Aortic smooth muscle cell (primary cell): ENCODE data around the genes GATA1, OTUD5, GRIPAP1, PAGE1 and CENPVL2.

GRCh38 chrX:47555783-47556934, 4.8 kb upstream of the ARAF start:
- RRBS = 0% methylated on average over 2 of the region's 25 CpGs

GRCh38 chrX:47563969-47564436, 3.0 kb downstream of the ARAF start:
- RRBS = no CpG with 5 or more reads among the region's 5 CpGs

- RRBS = no CpG with 5 or more reads among the region's 1 CpG
Observed at GRCh38 chrX:47707679-47707986, 48.7 kb upstream of the UXT start.

- RRBS = no CpG with 5 or more reads among the region's 24 CpGs
Observed at GRCh38 chrX:48521263-48521762, 295 bp upstream of the EBP start.

DNA sequence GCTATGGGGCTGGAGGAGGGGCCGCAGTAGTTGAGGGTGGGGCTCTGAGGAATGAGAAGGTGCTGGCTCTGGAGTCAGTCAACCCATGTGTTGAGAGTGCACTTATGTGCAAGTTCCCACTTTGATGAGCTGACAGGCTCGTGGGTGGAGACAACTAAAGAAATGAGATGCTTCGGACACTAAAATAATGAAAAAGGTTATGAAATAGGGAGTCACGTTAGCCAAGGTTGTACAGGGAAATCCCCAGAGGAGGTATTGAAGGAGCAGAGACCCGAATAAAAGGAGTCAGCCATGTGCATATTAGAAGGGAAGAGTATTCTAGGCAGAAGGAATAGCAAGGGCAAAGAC, 648 bp downstream of the TBC1D25 start:
- RRBS = no CpG with 5 or more reads among the region's 5 CpGs

- RRBS = 0% methylated on average over 8 of the region's 61 CpGs
Observed at GRCh38 chrX:48736880-48738097, 24.3 kb upstream of the GLOD5 start.

DNA sequence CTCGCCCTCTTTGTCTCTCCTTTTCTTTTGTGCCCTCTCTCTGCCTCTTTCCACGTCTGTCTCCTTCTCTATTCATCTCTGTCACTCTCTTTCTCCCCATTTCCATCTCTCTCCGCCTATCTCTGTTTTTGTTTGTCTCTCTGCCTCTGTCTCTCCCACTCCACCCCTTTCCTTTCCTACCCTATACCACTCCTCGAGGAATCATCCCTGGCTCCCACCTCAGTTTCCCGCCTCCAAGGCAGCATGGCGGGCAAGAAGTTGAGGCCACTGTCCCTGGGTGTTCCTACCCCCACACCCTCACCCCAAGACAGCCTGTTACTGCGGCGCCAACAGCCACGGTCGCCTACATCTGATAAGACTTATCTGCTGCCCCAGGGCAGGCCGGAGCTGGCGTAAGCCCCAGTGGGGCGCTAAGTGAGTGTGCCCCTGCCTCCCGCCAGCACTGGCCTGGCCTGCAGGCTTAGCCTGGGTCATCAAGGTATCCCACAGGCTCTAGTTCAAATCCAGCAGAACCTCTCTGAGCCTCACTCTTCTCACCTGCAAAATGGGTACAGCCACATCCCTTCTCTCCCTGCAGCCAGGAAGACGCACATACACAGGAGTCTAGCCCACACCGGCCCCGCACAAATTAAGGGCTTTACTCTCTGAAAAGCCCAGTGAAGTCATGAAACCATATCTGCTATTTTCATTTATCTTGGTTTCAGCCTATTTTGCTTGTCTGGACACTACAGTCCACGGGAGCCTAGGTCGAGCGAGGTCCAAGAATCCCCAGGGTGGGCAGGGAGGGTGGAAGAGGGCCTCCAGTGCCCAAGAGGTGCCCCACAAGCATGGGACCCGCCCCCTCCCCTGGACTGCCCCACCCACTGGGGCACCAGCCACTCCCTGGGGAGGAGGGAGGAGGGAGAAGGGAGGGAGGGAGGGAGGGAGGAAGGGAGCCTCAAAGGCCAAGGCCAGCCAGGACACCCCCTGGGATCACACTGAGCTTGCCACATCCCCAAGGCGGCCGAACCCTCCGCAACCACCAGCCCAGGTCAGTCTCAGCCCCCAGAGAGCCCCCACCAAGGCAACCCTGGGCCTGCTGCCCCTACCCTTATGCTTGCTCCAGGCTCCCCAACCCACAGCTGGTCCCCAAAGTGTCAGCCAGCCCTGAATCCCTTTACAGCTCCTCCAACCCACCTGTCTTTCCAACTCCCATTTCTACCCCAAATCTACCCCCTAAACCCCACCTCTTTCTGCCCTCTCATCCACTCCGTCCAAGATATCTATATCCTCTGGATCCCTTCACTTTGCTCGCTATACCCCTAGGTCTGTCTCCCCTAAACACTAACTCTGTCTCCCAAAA, at the start of gene GATA1:
TSS of gene GATA1 (plus strand) at position 975 of the 1,342 bp plus-strand sequence.
- RRBS = no CpG with 5 or more reads among the region's 26 CpGs

DNA sequence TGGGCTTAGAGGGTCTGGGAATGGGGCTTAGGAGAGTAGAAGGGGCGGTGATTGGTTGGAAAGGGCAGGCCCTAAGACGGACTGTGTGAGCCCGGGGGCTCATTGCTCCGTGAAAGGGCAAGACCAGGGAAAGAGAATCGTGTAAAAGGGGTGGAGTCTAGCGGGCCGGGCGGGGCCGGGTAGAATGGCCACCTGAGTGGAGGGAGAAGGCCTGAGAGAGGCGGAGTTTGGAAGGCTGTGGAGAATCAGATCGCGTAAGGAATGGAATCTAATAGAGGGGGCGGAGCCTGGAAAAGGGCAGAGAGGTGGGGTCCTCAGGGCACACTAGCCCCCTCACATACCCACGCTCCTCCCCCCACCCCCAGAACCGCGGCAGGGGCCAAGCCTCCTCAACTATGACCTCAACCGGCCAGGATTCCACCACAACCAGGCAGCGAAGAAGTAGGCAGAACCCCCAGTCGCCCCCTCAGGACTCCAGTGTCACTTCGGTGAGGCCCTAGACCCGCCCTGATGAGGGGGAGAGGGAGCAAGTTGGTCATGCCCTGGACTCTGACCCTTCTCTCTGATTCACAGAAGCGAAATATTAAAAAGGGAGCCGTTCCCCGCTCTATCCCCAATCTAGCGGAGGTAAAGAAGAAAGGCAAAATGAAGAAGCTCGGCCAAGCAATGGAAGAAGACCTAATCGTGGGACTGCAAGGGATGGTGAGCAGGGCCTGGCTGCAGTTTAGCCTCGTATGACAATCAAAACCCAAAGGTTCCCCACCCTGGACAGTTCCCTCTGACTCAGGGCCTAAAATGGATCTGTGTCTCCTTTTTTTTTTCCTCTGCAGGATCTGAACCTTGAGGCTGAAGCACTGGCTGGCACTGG, 665 bp downstream of the HDAC6 start:
- RRBS = 1% methylated on average over 5 of the region's 28 CpGs

DNA sequence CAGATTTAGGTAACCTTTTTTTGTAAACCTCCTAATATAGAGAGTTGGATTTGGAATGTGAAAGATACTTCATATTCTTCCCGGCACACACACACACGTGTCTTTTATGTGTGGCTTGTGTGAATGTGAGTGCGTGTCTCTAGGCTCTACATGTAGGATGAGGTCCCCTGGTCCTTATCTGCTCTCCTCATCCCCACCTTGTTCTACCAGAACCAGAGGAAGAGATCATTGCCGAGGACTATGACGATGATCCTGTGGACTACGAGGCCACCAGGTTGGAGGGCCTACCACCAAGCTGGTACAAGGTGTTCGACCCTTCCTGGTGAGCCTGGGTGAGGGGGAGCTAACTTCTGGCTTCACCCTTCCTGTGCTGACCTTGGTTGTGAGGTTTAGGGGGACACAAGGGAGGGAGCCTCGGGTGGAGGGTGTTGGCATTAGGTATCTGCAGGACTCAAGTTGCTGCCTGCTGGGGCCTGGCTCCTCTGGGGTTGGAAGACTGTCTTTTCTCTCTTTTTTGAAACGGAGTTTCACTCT, 3.3 kb downstream of the PQBP1 start:
- RRBS = no CpG with 5 or more reads among the region's 9 CpGs

- RRBS = no CpG with 5 or more reads among the region's 11 CpGs
Observed at GRCh38 chrX:48903668-48904514, 6.2 kb downstream of the PQBP1 start.

GRCh38 chrX:48957497-48958282, at the start of gene OTUD5:
Gene OTUD5, minus strand, starts transcription at chrX:48957607.
- RRBS = 1% methylated on average over 41 of the region's 88 CpGs

DNA sequence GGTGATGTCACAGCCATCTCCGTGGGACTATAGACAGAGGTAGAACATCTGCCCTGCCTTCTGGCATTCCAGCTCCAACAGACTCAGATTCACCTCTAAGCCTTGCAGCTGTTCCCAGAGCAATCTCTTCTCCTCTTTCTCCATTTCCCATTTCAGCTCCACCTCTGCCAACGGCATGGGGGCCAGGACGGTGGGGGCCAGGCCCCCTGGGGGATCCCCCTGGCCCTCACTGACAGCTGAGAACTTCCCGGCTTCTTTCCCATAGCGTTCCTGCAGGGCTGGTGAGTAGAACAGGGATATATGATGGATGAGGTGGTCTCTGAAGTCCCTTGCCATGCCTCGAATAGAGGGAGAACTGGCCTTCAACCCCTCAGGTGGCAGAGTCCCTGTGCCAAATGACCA, 11.2 kb downstream of the GRIPAP1 start:
- RRBS = 84% methylated on average over 1 of the region's 6 CpGs

DNA sequence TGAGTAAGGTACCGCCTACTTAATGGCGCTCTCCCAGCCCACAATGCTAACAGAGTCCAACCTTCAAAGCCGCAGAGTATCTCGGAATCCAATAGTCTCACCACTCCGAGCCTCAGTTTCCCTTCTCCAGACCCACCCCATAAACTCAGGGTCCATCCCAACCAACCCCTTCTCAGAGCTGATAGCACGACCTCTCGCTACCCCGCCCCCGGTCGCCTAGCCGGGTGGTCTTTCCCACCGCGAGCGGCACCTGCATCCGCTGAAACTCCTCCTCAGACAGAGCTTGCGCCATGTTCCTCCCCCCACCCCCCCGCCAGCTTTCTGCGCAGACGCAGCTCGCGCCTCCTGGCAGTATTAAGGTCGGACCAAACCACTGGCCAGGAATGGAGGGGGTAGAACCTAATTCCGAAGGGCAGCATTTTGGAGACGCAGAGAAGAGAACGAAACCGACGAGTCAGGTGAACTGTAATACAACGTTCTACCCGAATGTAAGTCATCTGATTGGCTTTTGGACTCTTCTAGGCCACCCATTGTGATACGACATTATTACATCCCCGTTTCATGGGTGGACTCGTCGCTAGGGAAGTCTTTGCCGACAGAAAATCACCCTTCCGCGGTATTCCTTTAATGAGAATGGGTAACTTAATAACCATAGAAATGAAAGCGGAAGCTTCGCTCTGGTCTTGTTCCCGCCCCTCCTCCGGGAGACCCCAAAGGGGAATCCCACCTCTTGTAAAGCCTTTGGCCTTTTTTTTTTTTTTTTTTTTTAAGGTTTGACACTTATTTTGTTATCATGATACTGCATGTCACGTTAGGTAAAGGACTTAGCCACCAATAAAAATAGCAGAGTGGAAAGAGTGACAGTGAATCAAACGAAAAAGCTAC, at the start of gene GRIPAP1:
TSS of gene GRIPAP1 (minus strand) at position 327 of the 885 bp plus-strand sequence.
- RRBS = no CpG with 5 or more reads among the region's 42 CpGs

DNA sequence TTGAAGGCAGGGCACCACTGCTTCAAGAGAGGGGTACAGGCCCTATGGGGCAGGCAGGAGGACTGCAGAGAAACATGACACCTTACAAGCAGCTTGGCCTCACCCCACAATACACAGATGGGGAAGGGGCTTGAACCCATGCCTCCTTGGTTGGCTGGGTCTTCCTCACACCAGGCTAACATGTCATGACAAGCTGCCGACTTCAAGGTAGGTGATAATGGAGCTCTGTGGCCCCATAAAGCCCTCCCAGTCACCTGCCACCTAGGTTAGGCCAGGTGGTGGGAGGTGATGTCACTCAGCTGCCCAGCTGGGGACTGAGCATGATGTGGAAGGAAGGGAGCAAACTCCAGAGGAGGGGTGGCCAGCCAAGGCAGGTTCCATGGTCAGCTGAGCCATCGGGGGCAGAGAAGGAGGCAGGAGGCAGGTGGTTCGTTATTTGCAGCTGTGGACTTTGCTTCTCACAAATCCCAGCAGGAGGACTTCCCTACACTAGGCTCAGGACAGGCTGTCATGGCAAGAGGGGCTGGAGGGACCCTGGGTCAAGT, 2.0 kb downstream of the CCDC120 start:
- RRBS = no CpG with 5 or more reads among the region's 3 CpGs

DNA sequence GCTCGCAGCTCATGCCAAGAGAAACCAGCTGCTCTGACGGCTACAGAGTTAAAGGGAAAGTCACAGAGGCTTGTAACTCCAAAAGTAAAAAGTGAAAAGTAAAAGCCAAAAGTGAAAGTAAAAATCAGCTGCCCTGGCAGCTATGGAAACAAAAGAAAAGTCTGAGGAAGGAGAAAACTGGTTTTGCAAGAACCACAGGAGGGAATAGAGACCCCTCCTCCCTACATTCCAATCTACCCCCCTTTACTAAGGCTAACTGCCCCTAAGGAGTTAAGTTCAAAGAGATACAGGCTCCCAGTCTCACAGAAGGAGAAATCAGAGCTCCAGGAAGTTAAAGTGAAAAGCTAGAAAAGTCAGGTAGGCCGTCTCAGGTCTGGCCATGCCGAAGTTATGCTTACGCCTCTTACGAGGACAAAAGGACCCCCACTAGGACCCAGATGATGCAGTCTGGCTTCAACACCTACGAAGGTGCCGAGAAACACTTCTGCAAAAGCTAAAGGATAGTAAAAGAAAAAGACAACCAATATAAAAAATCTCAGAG, 6.1 kb downstream of the GAGE10 start:
- RRBS = no CpG with 5 or more reads among the region's 8 CpGs

DNA sequence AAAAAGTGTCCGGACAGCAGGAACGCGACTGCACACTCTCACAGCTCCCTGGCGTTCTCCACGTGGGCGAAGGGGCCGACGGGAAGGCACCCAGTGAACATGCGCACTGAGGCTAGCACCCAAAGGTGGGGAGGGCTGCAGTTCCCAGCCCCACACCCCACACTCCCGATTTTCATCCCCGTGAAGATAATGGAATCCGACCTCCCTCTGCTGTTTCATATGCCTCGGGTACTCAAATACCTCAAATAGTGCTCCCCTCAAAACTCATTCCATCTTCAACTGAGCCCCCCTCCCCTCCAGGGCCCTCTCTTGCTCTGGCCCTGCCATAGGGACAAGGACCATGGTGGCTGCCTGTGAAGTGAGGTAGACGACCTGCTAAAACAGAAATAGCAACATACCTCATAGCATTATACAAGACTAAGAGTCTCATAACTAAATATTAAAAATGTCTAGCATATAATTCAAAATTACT, at the start of gene PAGE1:
TSS of gene PAGE1 (minus strand) at position 59 of the 472 bp plus-strand sequence.
- RRBS = no CpG with 5 or more reads among the region's 14 CpGs

DNA sequence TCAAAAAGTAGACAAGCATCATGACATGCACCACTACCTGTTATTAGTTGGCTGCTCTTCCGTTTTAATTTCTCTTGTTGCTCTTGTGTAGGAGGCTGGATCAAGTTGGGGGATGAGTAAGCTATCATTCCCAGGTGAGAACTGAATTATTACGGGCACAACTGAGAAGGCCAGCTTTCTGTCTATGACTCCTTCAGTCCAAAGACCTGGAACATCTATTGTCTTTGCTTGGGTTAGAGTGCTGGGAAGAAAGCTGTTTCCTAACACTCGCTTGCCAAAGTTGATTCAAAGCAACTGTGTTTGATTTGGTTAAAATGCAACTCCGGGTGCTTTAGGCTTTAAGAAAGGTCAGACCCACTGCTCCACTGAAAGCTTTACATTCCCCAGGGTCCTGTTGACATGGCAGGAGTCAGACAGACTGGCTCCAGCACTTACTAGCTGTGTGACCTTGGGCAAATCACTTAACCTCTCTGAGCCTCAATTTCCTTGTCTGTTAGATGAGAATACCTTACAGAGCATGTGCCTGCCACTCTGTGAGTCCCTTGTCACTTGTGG, 39.1 kb downstream of the DGKK start:
- RRBS = no CpG with 5 or more reads among the region's 4 CpGs

- RRBS = no CpG with 5 or more reads among the region's 1 CpG
Observed at GRCh38 chrX:50565037-50565452, 94.4 kb upstream of the DGKK start.

- RRBS = no CpG with 5 or more reads among the region's 7 CpGs
Observed at GRCh38 chrX:50596409-50597138, 125.9 kb upstream of the DGKK start.

GRCh38 chrX:51682615-51683119, at the start of gene CENPVL2:
Gene CENPVL2, minus strand, starts transcription at chrX:51682831.
- RRBS = no CpG with 5 or more reads among the region's 44 CpGs